ENCODE measurements around a stretch of chr2.

GRCh38 chr2:241983163-241983689 lies 83.0 kb upstream of the FAM240C start:
- RRBS = 82% methylated on average over 8 of the region's 16 CpGs

Measured in AG09309 (cell line).